Myometrial cell (primary cell): ENCODE measurements around the genes MIB1 and LAMA3.

GRCh38 chr18:21740681-21741316, at the start of gene MIB1:
TSS of gene MIB1 (plus strand) at chr18:21740792.
- RAMPAGE, long total RNA, result no peak

- RAMPAGE, long total RNA, result no peak
Measured at GRCh38 chr18:21852405-21853609, 112.2 kb downstream of the MIB1 start.

DNA sequence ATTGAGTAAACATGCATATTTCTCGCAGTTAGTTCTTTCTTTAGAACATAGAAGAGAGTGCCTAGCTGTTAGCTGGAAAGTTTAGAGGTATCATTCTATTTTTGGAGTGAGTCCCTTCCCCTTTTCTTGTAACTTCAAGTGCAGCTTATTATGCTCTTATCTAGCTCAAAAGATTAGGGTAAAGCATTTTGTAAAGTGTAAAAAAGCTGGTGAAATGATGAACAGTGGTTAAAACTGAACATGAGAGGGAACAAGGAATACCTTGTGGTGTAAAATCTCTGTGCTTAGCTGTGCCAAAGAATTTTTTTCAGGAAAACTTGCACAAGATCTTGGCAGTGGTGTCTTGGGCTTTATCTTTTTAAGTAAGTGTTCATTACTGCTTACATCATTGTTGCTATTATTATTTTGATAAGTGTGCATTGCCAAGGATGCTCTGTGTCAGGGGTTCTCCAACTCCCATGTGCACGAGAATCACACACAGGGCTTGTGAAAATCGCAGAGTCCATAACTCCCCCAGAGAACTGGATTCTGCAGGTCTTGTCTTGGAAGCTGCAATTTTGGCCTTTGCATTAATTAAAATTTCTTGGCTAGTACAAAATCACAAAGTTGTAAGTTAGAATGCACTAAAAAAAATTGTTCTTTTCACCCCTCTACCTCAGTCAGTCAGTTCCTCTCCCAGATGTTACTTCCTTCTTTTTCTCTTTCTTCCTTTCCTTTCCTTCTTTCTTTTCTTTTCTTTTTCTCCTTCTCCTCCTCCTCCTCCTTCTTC, 37.6 kb downstream of the GATA6 start:
- RAMPAGE, long total RNA, result no peak

GRCh38 chr18:22214627-22215407, 45.4 kb downstream of the GATA6 start:
- RAMPAGE, long total RNA, result no peak

GRCh38 chr18:22342672-22343135, 75.0 kb downstream of the CTAGE1 start:
- RAMPAGE, long total RNA, result no peak

DNA sequence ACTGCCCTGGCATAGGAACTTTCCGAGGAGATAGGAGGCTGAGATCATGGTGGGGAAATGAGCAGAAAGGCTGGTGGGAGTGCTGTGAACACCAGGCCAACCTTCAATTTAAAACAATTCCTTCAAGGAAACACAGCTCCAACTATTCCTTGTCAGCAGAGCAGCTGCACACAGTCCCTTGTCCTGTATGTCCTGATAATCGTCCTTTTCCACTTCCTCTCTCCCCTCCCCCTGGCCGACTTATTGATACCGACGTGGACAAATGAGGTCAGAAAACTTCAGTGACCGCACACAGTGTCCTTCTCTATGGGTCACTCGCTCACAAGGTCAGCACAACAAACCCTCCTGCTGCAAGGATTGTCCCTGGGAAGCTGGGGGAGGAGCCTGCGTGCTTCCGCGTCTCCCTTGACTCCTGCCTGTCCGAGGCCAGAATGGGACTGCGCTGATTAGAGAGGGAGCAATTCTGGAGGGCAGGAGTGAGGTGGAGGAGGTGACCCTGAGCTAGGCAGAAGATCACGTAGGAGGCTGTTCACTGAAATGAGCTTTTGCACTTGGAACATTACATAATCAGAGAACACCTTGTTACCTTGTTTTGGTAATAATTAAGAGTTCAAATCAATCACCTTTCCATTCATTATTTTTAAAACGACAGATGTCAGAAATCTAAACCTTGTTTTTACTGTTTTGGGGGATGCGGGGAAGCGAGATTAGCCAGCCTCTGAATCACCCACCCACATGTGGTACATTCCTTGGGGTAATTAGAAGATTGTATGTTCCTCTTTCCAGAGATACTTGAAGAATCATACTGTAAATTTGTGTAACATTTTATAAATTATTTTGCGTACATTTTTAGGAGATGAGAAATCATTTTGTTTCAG, 70.7 kb downstream of the CTAGE1 start:
- RAMPAGE, long total RNA, result no peak

DNA sequence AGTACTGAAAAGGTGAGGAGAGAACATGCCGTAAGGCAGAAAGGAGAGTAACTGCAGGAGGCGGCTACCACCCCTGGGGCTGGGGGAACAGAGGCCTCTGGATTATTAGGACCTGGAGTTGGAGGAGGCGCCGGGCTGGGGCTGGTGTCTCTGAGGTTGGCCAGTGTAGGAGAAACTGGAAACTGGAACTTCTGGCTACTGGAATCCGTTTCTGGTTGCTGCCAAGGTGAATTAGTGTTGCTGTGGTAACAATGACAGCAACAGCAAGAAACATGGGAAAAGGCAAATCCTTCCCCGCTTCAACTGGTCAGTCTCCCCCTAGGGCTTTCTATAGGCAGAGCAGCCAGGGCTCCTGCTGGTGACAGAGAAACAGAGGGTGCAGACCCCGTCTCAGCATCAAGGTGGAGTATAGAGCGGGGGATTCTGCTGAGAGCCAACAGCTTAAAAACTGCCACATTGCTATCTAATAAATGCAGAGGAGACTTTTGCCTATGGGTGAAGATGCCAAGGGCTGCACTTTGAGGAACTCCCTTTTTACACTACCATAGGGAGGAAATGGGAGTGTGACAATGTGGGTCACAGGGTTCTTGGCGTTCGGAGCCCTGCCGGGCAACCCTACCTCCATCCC, 81.5 kb upstream of the CABLES1 start:
- RAMPAGE, long total RNA, result no peak

GRCh38 chr18:23069382-23069885, 65.9 kb upstream of the CABLES1 start:
- RAMPAGE, long total RNA, result no peak

DNA sequence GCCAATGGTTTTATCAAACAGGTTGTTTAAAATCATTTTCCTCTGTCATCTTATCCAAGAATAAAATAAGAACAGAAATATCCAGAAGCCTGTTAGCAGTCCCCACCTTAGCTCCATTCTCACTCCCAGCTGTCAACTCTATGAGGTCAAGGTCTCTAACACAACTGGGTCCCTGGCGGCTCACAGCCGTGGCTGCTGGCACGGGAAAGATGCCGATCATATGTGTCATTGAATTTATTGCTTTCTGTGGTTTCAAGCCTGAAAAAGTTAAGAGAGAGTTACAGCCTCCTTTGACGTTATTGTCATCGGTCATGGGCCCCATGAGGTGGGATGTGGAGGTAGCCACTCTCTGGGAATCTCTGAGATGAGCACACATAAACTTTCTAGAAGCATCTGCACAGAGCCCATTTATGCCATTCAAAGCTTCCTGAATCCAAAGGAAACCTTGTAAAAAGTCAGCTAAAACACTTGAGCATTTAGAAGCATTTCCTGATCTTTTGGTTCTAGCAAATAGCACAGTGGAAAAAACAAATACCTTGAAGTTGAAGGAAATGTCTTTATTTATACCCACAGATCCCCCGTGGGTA, 28.7 kb upstream of the CABLES1 start:
- RAMPAGE, long total RNA, result no peak

GRCh38 chr18:23265418-23265748, 130.1 kb downstream of the CABLES1 start:
- RAMPAGE, long total RNA, result no peak

- RAMPAGE, long total RNA, result no peak
Measured at GRCh38 chr18:23283855-23284521, 148.7 kb downstream of the CABLES1 start.

GRCh38 chr18:23480642-23481019, 22.7 kb upstream of the RMC1 start:
- RAMPAGE, long total RNA, result no peak

- RAMPAGE, long total RNA, result no peak
Measured at GRCh38 chr18:23484529-23484987, 18.8 kb upstream of the RMC1 start.

DNA sequence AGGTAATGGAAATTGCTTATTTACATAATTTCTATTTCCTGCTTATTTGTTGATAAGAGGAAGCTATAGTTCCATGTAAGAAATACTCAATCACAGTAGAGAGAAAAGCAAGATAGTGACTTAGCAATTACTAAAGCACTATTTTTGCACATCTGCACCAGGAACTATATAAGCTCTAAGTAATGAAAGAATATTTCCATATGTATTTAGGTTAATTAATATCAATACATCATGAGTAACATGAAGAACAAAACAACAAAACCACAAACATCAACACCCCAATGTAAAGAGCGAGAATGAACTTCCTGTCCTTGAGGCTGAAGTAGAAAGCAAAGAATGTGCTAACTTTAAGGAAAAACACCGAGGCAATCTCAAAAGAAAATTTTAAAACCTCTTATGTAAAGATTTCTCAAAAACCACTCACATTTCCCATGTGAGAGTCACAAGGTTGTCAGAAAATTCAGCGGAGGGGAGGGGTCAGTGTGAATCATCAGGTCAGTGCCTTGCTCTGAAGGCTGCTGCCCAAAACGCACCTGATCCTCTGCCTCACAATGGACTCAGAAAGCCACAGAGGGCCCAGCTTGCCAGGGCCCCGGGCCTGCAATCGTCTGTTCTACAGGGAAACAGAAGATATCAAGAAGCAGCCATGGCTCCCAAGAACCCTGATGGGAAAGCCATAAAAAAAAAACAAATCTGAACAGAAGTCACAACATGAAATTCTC, 12.4 kb downstream of the NPC1 start:
- RAMPAGE, long total RNA, result no peak

DNA sequence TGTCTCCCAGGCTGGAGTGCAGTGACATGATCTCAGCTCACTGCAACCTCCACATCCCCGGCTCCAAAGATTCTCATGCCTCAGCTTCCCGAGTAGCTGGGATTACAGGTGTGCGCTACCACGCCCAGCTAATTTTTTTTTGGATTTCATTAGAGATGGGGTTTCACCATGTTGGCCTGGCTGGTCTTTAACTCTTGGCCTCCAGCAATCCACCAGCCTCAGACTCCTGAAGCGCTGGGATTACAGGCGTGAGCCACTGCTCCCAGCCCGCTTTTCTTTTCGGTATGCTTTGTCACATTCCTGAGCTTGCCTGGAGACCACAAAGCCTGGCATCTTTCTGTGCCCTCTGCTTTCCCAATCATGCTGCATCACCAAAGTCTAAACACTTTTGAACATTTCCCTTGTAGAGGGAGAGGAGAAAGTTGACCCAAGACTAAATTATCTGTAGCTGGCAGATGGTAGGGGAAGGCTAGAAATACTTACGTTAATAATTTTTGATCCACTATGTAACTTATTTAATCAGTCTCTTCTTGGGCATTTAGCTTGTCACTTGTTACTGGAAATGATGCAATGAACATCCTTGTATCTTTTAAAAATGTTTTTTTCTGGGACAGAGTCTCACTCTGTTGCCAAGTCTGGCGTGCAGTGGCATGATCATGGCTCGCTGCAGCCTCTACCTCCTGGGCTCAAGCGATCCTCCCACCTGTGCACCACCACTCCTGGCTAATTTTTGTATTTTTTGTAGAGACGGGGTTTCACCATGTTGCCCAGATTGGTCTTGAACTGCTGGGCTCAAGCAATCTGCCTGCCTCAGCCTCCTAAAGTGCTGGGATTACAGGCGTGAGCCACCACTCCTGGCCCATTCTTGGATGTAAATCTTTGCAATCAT, 2.7 kb upstream of the NPC1 start:
- RAMPAGE, long total RNA, result no peak

- RAMPAGE, long total RNA, result no peak
Measured at GRCh38 chr18:23688805-23690081, at the start of gene LAMA3. TSS of gene LAMA3 (plus strand) at chr18:23689453.

GRCh38 chr18:23749657-23749988, 60.4 kb downstream of the LAMA3 start:
- RAMPAGE, long total RNA, result no peak

- RAMPAGE, long total RNA, result no peak
Measured at GRCh38 chr18:23894589-23895205, 119.9 kb upstream of the TTC39C start.

- RAMPAGE, long total RNA, result no peak
Measured at GRCh38 chr18:23964519-23964822, 50.1 kb upstream of the TTC39C start.

GRCh38 chr18:23965361-23965875, 49.1 kb upstream of the TTC39C start:
- RAMPAGE, long total RNA, result no peak